GM19240 (cell line): ENCODE measurements around the gene ZNF300.

- RRBS, result 9% methylated on average over 3 of the region's 7 CpGs
Measured at GRCh38 chr5:150783460-150783972, 5.0 kb downstream of the SMIM3 start.

GRCh38 chr5:150904349-150905577, at the start of gene ZNF300:
ZNF300 (minus strand) TSS chr5:150904980.
- RRBS, result no CpG with 5 or more reads among the region's 41 CpGs

- RRBS, result no CpG with 5 or more reads among the region's 12 CpGs
Measured at GRCh38 chr5:150946683-150947013, 41.9 kb upstream of the ZNF300 start.

GRCh38 chr5:151039988-151040949, 19.9 kb downstream of the GPX3 start:
- RRBS, result no CpG with 5 or more reads among the region's 11 CpGs

GRCh38 chr5:151082016-151082766, 1.4 kb upstream of the TNIP1 start:
- RRBS, result no CpG with 5 or more reads among the region's 8 CpGs

DNA sequence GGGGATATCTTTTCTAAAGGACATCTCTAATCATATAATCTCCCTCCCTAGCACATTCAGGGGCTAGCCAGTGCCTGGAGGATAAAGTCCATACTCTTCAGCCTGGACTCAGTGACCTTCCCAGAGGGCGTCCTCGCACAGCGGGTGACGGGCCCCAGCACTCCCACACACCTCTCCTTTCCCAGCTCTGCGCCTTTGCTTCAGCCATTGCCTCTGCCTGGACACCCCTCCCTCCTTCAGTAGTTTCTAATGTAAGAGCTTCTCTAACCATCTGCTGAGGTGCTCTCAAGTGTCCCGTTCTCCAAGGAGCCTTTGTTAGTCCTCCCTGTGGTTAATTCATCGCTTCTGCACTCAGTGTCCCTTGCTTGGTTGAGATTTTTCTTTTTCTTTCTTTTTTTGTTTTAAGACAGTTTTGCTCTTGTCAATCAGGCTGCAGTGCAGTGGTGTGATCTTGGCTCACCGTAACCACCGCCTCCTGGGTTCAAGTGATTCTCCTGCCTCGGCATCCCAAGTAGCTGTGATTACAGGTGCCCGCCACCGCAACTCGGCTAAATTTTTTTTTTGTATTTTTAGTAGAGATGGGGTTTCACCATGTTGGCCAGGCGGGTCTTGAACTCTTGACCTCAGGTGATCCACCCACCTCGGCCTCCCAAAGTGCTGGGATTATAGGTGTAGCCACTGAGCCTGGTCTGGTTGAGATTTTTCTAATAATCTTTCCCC, 15.4 kb upstream of the TNIP1 start:
- RRBS, result no CpG with 5 or more reads among the region's 15 CpGs

GRCh38 chr5:151098081-151098628, 17.3 kb upstream of the TNIP1 start:
- RRBS, result no CpG with 5 or more reads among the region's 7 CpGs

GRCh38 chr5:151098629-151098811, 17.7 kb upstream of the TNIP1 start:
- RRBS, result no CpG with 5 or more reads among the region's 3 CpGs

DNA sequence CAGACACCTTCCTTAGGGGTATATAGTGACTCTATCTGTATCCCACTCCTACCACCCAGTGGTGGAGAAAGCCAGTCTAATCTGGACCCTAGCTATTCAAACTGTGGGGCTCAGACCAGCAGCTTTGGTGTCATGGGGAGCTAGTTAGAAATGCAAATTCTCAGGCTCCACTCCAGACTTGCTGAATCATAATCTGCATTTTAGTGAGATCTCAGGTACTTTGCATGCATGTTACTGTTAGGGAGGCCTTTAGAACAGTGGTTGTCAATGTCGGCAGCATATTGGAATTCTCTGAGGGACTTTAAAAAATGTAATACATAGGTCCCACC, 12.1 kb upstream of the GM2A start:
- RRBS, result no CpG with 5 or more reads among the region's 1 CpG

DNA sequence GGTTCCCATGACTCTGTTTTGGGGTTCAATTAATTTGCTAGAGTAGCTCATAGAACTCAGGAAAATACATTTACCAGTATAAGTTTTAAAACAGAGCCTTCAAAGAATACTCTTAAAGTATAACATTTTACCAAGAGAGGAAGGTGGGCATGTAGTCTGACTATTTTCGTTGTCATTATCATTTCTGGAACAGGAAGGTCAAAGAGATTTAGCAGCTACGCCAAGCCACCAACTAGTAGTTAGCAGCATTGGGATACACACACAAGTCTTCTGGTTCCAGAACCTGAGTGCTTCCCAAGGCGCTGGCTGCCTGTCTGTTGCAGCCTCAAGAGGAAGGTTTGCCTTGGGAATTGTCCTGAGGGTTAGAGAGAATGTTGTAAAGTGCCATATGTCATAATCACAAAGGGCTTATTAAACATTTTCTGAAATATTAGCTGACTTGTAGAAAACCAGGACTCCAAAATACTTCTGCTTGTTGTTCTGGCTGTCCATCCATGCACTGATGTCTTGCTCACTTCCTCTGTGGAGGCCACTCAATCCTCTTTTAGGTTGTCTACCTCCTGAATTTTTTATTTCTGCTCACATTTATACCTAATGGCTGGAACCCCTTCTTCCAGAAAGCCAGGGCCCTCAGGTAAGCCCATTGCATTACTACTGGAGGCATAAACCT, 46.2 kb downstream of the SLC36A1 start:
- RRBS, result no CpG with 5 or more reads among the region's 3 CpGs

- RRBS, result no CpG with 5 or more reads among the region's 18 CpGs
Measured at GRCh38 chr5:151663319-151664144, 23.2 kb downstream of the SPARC start.

DNA sequence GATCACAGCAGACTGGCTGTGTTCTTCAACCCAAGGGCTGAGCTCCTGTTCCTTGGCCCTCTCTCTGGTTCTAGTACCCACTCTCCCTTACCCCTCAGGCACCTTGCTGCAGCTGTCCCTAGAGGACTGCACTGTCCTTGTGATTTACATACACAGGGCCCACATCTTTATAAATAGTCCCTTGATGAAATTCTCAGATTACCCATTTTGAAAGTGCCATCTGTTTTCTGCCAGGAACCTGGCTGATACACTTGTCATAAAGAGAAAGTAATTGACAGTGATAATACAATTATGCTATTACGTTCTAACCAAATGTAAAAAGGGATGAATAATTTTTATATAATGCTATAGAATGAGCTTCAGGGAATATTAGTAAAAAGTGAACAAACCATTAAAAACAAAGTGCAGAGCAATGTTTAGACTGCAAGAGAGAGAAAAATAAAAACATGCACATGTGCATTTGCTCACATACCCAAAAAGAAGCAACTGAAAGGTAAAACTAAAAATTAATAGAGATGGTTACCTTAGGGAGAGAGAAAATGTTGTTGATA, 16.6 kb upstream of the SPARC start:
- RRBS, result no CpG with 5 or more reads among the region's 1 CpG

DNA sequence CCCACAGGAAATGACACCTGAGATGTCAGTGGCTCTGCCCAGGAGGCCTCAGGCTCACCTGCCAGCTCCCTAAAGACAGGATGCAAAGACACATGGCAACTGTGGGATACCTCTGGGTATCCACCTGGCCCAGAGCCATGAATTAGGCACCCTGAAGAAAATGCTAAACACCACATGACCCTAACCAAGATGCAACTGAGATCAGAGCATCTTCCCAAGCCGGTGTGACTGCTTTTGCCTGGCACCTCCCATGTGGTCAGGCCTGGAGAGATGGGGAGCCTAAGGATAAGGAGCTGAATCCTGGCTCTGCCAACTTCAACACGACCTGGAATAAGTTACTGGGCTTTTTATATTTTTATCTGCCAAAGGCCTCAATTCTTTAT, 970 bp downstream of the ATOX1 start:
- RRBS, result no CpG with 5 or more reads among the region's 2 CpGs

DNA sequence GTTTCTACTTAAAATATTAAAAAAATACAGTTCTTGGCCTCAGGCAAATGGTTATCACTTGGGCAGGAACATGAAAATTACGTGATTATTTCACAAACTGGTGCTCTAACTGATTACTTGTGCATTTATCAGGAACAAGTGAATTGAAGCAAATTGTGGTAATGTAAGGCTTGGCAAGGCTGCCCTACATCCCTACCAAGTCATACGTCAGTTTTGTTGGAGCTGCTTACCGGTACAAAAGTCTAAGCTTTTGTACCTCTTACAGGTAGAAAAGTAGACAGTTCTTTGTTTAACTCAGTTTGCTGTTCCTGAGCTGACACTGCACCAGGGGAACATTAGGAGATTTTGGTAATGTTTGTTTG, 2.2 kb downstream of the G3BP1 start:
- RRBS, result no CpG with 5 or more reads among the region's 3 CpGs

DNA sequence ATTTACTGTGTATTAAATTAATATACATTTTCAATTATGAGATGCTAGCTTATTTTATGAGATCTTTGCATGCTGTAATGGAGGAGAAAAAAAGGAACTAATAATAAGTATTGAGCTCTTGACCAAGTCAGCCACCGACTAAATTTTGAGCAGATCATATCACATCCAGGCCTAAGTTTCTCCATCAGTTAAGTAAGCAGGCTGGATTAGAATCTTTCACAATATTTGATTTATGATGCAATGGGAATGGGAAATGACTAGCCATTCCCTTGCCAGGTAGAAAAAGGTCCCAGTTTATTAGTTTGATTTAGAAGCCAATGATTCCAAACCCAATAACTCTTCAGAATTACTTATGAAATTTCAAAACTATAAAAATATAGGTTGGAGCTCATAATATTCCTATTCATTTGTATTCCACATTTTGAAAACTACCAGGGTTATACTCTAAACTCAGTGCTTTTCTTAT, 533.2 kb upstream of the GRIA1 start:
- RRBS, result no CpG with 5 or more reads among the region's 1 CpG

- RRBS, result no CpG with 5 or more reads among the region's 3 CpGs
Measured at GRCh38 chr5:153624111-153624406, 133.6 kb downstream of the GRIA1 start.

GRCh38 chr5:154206389-154206908, 15.9 kb downstream of the GALNT10 start:
- RRBS, result no CpG with 5 or more reads among the region's 9 CpGs

- RRBS, result no CpG with 5 or more reads among the region's 10 CpGs
Measured at GRCh38 chr5:154385045-154385536, 60.7 kb upstream of the SAP30L start.

- RRBS, result no CpG with 5 or more reads among the region's 15 CpGs
Measured at GRCh38 chr5:154395428-154396292, 50.1 kb upstream of the SAP30L start.

GRCh38 chr5:154450827-154451287, 5.1 kb downstream of the SAP30L start:
- RRBS, result no CpG with 5 or more reads among the region's 9 CpGs